GM19239 (cell line): ENCODE measurements around the genes PAM and GIN1.

DNA sequence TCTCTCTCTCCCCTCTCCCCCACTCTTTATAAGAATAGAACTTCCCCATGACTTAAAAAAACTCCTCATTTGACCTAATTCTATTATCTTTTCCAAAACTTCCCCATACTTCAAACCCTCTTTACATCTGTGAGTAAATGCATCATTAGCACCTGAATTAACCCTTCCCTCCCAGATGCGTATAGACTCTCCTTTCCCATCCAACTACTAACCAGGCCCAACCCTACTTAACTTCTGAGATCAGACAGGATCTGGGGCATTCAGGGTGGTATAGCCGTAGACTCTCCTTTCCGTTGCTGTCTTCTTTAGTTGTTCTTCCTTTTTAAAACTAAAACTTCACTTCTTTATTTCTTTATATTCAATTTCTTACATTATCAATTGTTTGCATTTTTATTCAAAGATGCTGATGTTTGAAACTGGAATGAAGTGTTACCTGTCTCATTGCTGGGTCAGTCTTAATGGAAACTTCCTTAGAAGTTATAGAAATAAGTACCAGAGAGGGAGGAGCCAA, 165.2 kb downstream of the SLCO4C1 start:
- RRBS: no CpG with 5 or more reads among the region's 3 CpGs

- RRBS: 1% methylated on average over 36 of the region's 71 CpGs
Measured at GRCh38 chr5:102754612-102755423, at the start of gene PAM. PAM (plus strand) TSS chr5:102755305.

DNA sequence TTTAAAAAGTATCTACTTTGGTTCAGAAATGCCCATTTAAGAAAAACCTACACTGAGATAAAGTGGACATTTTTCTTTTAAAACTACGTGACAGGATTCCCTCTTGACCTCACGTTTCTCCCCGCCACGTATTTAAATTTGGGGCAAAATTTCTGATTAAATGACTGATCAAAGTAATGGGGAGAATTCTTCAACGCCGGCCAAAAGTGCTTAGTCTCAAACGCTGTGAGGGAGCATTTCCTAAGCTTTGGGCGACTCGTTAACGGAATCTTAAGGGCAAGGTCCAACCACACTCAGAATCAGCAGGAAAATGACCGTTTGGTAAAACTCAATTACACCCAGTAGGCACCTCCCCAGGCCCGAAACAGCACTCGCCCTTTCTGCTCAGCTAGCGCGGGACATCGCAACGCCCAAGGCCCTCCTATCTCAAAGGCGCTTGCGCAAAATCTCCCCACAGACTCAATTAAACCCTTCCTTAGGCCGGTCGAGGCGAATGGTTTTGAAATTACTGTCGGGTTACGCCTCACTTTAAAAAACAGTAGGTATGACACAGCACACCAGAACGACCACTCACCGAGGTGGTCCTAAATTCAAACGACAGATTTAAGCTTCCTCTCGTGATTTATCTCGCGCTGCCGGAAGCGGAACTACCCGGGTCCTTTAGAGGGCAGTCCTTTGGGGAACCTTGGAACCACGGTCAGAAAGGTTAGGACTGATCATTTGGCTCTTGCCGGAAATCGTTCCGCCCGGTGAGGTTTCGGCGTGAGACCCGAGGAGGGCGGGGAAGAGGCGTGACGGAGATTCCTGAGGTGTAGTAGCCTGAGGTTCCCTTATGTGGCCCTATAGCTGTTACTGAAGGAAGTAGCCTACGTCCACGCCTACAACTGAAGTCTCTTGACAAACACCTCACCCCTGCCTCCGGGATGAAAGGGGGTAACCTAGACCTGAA, at the start of gene GIN1:
GIN1 (minus strand) TSS at position 649 of the 949 bp plus-strand sequence.
- RRBS: 4% methylated on average over 3 of the region's 47 CpGs

DNA sequence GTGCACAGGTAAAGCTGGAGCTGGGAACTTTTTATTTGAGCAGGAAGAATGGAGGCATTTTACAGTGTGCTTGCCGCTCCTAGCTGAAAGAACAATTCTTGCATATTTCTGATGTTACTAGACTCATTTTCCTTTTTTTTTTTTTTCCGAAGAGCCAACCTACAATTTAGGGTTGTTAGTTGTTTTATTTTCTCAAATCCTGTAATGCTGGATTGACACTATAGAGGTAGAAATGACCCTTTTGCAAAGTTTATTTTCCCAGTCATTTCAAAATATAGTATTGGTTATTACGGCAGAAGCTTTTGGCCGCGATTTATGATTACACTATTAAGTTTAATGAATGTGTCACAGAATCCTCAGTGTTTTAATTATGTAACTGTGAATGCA, 1.5 kb downstream of the MACIR start:
- RRBS: no CpG with 5 or more reads among the region's 5 CpGs

DNA sequence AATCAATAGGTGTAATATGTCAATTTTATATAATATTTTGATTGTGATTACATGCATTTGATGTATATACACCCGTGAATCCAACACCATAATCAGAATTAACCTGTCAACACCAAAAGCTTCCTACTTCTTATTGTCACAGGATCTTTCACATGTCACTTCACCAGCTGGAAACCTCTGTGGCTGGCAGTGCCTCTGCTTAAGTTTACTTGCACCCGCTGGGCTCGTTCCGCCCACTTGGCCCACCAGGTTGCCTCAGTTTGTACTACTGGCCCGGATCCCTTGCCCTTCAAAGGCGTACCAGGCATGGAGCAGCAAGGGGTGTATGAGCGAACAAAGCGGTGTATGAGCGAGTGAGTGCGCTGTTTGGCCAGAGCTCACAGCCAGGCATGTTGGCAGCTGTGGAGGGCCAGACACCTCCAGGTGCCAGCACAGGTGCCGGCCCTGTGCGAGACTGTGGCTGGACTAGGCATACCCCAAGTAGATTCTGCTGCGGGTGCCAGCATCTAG, 1829.3 kb upstream of the NUDT12 start:
- RRBS: no CpG with 5 or more reads among the region's 13 CpGs

GRCh38 chr5:106980628-106981319, 690.0 kb downstream of the EFNA5 start:
- RRBS: no CpG with 5 or more reads among the region's 13 CpGs

DNA sequence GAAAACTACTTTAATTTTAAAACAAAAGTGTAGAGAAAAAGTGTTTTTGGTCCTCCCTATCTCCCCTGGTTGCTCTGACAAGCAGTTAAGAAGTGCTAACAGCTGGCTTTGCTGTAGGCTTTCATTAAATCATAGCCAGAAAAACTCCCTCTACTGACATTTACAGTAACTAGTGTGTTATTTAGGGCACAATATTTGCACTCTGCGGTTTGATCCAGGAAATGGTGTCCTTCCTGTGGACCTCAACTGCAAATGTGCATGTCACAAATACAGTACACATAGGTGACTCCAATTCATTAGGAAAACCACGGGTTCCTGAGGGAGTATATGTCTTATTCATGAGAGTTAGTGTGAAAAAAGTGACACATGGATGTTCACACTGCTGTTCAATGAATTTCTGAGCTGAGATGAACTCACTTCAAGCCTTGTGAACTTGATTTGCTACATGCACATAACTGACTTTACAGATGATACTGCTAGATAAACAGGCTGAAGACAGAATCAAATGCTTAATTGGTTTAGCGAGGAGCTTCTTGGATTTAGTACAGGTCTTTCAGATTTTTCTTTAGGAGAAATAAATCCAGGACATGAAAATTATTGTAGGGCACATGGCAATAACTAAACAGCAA, 281.5 kb downstream of the EFNA5 start:
- RRBS: no CpG with 5 or more reads among the region's 3 CpGs

DNA sequence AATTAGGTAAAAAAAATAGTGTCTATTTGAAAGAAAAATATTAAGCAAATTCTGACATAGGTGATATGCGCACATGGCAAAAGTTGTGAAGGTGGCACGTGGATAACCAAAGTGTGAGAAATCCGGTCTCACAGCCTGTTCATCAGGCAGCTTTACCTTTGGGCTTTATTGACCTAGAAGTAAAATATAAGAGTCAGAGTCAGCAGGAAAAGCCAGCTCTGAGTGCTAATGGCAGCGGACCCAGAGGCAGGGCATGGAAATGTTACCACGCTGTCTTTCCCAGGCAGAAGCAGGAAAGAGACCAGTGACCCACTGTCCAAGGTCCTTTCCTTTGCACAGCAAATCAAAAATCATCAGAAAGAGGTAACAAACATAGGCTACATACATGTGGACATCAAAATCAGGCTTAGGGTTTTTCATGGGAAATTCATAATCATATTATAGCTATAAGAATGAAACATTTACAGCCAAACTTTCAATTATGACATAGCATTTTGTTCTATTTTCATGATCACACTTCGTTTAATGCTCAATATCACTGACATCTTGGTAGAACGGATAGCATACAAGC, 203.1 kb downstream of the EFNA5 start:
- RRBS: no CpG with 5 or more reads among the region's 7 CpGs

DNA sequence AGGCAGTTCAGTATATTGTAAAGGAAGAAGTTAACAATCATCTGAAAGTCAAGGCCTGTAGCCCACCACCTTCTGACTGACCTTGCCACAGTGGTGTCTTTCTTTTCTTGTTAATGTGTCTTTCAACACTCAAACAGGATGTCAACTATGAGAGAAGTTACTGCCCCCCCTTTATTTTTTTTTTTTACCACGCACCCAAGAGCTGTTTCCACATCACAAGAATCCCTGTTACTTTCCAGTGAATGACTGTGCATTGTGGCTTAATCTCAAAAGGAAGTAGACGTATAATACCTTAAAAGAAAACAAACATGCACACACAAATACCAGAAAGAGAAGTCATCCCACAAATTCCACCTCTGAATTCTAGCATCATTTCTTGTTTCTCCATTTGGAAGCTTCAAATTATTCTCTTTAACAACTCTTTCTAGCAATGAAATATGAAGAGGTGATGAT, 201.2 kb downstream of the EFNA5 start:
- RRBS: no CpG with 5 or more reads among the region's 2 CpGs

- RRBS: no CpG with 5 or more reads among the region's 5 CpGs
Measured at GRCh38 chr5:107601179-107601668, 69.5 kb downstream of the EFNA5 start.

DNA sequence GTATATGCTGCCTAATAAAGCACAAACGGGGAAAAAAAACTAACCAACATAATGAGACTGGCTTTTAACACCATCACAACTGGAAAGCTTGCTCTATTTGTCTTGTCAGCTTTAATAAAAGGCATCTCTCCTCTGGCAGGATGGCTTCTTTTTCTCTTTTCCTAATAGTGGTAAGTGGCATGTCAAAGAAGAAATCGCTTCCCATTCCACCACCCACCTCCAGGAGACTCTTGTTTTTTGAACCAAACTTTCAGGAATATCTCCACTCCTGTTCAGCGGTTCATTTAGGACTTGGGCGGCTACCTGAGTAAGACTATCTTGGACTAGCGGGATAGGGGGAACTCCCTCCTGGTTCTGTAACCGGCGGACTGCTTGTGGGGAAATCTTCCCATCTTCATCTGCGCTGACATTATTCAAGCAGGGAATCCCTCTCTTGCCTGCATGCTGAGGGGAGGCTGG, 2.0 kb downstream of the EFNA5 start:
- RRBS: no CpG with 5 or more reads among the region's 8 CpGs

GRCh38 chr5:107672872-107673336, 2.2 kb upstream of the EFNA5 start:
- RRBS: no CpG with 5 or more reads among the region's 20 CpGs

DNA sequence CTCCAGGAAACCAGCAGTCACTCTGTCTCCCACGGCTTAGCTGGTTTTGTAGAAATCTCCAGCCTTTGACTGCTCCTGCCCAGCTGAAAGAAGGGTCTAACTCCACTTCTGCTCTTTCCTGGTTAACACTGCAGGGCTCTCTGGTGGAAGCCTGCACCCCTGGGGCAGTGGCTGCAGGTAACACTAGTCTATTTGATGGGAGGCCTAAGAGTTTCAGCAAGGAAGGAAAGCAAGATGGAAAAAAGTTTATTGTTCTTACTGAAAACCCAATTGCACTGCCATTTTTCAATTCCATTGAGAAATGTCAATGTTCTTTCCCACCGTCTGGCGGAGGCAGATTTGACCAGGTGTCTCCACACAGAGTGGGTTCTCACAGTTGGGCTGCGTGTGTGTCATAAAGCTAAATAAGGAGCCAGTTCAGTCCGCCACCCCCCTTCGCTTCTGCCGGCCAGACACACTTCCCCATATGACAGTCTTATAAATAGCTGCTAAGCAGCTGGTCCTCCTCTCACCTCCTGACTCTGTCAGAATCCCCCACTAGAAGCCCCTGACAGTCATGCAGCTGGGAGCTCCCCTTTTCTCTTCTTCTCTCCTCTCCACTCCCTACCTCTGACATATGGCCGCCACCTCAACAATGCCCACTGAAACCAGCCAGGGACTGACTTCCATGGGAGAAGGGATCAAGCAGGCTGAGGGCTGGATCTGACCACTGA, 141.7 kb upstream of the EFNA5 start:
- RRBS: no CpG with 5 or more reads among the region's 8 CpGs

DNA sequence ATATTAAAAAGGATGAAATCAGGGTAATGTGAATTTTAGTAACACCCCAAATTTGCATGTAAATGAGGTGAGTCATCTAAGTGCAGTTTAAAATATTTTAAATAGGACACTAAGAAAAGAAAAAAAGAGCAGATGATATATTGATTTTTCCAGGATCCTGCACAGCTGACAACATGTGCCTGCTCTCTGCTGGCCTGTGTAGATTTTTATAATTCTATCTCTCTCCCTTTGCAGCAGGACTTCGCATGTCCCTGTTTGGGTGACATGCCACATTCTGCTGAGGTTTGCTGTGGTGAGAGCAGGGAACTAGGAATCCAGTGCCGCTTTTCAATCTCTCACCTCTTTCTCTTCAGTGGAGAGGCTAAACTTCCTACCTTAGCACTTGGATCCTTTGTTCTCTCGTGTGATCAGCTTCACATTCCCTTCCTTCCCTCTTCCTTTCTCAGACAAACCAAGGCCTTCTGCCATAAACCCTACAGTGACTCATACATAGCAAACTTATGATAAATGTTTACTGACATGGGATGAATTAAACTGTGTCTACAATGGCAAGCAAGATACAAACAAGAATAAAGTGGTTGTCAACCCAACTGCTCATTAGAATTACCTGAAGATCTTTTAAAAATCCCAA, 198.8 kb upstream of the EFNA5 start:
- RRBS: no CpG with 5 or more reads among the region's 3 CpGs

DNA sequence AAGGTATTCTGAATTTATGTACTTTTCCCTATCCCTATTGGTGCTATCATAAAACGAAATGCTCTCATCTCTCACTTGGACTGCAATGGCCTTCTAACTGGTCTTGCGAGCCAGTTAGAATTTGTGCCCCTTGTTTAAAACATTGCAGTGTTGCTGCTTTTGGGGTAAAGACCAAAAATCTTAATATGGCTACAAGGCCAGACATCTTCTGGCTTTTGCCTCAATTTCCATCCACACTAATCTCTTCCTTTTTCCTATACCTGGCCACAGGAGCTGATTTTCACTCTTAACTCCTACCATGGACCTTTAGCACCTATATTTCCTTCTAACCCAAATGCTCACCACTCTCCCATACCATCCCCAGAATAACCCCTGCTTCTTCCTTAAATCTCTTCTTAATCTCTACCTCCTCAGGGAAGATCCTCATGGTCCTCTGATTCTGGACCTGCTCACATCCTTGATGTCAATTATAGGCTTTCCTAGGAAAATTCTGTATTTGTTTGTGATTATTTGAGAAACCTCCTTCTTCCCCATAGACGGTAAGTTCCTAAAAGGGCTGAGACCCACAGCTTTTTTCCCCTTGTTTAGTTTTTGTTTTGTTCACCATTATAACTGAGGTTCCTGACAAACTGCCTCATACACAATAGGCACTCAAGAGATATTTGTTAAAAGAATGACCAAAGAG, 292.6 kb downstream of the FBXL17 start:
- RRBS: no CpG with 5 or more reads among the region's 3 CpGs

DNA sequence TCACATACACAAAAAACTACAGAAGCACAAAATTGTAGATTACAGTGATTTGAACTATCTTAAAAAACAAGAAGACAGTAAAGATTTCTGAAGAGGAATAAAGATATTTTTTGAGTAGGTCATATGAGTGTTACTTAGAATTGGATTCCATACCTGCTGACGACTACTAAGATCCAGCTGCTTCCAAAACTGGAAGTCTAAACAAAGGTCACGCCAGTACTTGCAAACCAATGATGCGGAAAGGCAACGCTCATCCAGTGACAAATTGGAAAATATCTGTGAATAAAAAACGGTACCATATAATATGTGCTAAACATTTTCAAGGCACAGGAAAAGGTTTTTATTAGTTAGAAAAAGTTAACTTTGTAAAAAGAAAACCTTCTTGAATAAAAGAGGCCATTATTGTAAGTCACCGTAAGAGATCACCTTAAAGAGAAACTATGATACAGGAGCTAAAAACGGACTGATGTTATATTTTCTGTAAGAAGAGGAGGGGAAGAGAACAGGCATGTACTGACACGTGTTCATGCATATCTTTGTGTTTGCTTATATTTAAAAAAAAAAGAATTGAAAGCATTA, 14.1 kb downstream of the FBXL17 start:
- RRBS: no CpG with 5 or more reads among the region's 8 CpGs

DNA sequence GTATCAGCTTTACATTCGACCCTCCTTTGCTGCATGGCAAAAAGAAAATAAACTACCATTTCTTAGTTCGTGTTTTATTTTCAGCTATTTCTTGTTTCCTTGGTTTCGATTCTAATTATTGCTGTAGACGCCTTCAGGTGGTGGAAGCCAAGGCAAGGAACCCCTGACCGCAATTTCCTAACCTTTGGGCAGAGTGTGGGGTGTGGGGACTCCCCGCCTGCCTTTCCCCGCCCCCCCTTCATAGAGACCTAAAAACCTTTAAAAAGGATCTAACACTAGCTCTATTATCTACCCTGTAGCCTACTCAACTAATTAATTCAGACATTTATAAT, 19.2 kb upstream of the FER start:
- RRBS: no CpG with 5 or more reads among the region's 7 CpGs

DNA sequence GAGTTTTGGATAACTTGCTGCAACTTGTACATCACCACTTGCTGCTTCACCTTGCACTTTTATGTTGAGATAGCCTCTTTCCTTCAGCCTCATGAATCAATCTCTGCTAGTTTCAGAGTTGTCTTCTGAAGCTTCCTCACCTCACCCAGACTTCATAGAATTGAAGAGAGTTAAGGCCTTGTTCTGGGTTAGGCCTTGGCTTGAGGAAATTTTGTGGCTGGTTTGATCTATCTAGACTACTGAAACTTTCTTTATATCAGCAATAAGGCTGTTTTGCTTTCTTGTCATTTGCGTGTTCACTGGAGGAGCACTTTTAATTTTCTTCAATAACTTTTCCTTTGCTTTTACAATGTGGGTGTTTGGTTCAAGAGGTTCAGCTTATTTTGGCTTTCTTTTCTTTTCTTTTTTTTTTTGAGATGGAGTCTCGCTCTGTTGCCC, 12.9 kb downstream of the FER start:
- RRBS: no CpG with 5 or more reads among the region's 2 CpGs

GRCh38 chr5:109412998-109414029, 3.5 kb upstream of the PJA2 start:
- RRBS: no CpG with 5 or more reads among the region's 3 CpGs